Ovary (tissue), 7 donors: ENCODE results near the gene CHST2.

DNA sequence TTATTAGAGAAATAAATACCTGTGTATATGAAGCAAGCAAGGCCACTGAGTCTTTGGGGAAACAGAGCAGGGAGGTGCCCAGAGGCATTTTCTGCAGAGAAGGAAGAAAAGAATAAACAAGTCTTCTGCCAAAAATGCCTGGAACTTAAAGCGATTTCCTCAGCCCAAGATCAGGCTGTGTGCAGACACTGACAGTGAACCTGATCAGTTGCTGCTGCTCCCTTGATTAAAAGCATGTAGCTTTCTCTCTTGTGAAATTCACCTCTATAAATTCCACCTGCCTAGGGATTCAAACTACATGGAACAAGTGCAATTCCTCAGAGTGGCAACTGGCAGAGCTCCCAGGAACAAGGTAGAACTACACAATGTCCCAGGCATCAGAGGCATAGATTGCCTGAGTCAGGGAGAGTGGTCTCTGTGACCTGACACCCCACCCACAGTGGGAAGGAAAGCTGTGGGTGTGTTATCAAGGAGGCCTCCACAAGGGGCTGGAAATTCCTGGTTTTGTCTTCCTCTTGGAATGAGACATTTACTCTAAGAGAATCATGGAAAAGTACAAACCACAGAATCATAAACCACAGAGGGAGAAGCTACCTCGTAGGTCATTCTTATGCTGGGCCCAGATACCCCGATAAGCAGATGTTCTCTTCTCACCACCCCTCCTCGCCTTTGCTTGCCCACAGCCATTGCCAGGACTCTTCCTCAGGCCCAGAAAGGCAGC, 1.9 kb upstream of the ZBTB38 start:
- PRO-cap, 7 experiments: peak in 3 of 7 experiments; most common plus-strand start position 207 of the sequence (in 3); most common minus-strand start position 441 of the sequence (in 1)
- RAMPAGE, long total RNA, 2 experiments: no peak in any of the 2 experiments

DNA sequence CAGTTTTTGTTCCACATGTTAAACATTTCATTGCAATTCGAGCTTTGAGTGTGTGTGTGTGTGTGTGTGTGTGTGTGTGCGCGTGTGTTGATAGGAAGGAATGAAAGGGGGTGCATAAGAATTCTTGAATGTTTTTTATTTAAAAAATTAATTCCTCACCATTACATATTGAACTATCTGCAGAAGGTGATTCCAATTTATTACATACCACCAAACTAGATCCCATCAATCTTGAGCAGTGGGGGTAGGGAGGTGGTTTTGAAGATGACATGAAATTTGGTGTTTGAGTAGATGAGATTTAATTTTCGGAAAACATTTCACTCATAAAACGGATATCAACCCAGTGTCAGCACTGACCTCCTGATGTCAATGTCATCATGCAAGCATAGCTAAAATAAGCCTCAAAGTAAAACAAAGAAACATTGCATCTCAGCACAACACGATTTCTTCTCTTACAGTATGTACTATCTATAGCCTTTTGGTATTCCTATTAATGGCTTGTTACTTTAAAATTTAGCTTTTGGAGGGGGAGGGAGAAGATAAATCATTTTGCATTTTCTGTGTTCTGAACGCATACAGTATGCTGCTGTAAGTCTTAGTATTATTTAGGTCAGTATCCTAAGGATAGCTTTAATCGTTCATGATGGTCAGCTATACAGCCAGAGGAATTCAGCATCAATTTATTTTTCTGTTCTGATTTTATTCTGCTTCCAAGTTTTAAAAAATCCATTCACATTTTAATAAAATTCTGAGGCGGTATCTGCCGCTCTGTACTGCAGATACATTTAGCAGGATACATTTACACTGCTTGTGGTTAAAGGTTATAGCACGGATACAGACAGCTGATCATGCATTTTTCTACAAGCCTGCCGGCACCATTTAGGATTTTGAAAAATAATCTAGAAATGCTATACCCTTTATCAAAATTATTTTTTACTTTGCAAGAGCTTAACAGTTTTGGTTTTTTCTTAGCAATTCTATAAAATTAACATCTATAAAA, 17.6 kb downstream of the ZBTB38 start:
- PRO-cap, 7 experiments: no peak in any of the 7 experiments
- RAMPAGE, long total RNA, 2 experiments: no peak in any of the 2 experiments

DNA sequence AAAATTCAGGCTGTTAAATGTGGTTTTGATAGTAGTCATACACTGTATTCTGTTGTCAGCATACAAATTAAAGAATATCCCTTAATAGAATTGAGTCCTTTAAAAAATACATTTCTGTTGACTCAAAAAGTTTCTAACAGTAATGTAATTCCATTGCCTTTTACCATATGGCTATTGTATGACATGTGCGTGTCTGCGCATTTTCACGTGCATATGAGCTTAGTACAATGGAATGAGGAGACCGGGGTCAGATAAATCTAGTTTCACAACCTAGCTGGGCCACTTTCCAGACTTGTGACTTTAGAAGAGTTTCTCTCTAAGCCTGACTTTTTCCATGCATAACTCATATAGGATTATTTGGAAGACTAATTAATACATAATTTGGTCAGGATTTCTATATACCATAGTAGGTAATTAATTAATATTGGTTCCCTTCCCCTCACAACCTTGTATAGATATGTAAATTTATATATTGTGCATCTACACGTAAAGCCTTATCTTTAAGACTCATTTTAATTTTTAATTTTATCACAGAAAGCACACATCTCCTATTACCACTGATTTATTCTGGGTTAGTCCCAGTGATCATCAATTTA, 38.8 kb downstream of the ZBTB38 start:
- PRO-cap, 7 experiments: no peak in any of the 7 experiments
- RAMPAGE, long total RNA, 2 experiments: no peak in any of the 2 experiments

GRCh38 chr3:141489622-141490071, 2.8 kb downstream of the RASA2 start:
- PRO-cap, 7 experiments: no peak in any of the 7 experiments
- RAMPAGE, long total RNA, 2 experiments: no peak in any of the 2 experiments

DNA sequence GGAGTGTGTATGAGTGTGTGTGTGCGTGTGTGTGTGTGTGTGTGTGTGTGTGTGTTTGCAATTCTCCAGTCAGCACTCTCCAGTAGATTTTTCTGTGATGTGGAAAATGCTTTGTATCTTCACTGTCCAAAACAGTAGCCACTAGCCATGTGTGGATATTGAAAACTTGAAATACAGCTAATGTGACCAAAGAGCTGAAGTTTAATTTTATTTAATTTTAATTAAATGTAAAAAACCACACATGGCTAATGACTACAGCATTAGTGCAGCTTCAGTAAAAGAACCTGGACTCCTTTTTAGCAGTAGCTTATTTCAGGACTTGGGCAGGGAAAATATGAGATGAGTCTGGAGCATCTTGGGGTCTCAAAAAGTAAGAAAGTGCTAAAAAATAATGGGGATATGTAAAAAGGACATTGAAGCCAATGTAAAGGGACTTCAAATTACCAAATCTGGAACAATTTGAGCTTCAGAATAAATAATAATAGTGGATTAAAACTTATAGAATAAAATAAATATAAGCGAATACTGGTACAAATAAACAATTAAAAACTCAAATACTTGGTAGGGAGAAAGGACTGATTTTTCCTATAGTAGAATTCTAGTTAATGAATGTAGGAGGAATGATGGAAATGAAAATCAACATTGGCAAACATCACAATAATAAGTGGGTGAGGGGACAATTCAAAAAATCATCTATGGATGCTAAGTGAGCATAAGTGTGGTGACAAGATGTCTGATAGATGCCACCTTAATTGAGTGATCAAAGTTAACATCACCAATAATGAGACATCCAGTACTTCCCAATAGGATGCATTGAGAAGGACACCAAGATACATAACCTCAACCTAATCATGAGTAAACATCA, 62.9 kb downstream of the RASA2 start:
- PRO-cap, 7 experiments: no peak in any of the 7 experiments
- RAMPAGE, long total RNA, 2 experiments: no peak in any of the 2 experiments

- PRO-cap, 7 experiments: peak in 2 of 7 experiments; most common minus-strand start chr3:141664075 (in 2)
- RAMPAGE, long total RNA, 2 experiments: no peak in any of the 2 experiments
These were observed 74.1 kb upstream of the RNF7 start for GRCh38 chr3:141663945-141664371.

- PRO-cap, 7 experiments: peak in 7 of 7 experiments; most common minus-strand start chr3:141738120 (in 4)
- RAMPAGE, long total RNA, 2 experiments: no peak in any of the 2 experiments
These were observed 261 bp upstream of the RNF7 start for GRCh38 chr3:141737922-141738151.

DNA sequence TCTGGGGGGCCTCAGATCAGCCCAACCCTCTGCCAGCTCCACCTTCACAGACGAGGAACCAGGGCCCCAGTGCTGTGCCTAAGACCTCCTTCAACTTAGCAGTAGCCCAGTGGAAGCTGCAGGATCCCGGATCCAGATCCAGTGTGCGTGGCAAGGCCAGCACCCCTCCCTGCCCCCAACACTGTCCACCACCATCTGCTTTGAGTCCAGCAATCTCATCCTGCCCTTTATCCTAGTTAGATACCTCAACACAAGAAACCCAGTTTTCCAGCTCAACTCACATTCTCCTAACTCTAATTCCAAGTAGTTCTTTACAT, 201 bp downstream of the GRK7 start:
- PRO-cap, 7 experiments: no peak in any of the 7 experiments
- RAMPAGE, long total RNA, 2 experiments: no peak in any of the 2 experiments

DNA sequence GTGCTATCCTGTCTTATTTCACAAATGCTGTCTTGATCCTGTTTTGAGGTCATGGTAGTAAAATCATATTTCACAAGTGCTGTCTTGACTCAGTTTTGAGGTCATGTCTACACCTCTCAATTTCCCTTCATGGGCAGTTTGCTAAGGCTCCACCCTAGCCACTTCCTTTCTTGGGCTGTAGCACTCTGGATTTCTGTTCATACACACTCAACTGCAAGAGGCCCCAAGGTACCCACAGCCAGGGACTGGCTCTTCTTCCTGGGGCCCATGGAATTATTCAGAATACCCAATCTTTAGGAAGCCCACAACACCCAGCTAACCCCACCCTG, 45.1 kb upstream of the GK5 start:
- PRO-cap, 7 experiments: no peak in any of the 7 experiments
- RAMPAGE, long total RNA, 2 experiments: no peak in any of the 2 experiments

DNA sequence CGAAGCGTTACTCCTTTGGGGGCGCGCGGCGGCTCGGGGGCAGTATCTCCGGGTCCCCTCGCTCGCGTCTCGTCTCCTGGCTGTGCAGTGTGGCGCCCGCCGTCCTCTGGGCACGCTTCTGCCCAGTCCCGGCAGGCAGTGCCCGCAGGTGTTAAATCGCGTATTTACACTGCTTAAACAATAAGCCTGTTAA, 268 bp downstream of the PLS1 start:
- PRO-cap, 7 experiments: no peak in any of the 7 experiments
- RAMPAGE, long total RNA, 2 experiments: no peak in any of the 2 experiments

- PRO-cap, 7 experiments: no peak in any of the 7 experiments
- RAMPAGE, long total RNA, 2 experiments: no peak in any of the 2 experiments
These were observed 897 bp upstream of the U2SURP start for GRCh38 chr3:143000466-143000880.

DNA sequence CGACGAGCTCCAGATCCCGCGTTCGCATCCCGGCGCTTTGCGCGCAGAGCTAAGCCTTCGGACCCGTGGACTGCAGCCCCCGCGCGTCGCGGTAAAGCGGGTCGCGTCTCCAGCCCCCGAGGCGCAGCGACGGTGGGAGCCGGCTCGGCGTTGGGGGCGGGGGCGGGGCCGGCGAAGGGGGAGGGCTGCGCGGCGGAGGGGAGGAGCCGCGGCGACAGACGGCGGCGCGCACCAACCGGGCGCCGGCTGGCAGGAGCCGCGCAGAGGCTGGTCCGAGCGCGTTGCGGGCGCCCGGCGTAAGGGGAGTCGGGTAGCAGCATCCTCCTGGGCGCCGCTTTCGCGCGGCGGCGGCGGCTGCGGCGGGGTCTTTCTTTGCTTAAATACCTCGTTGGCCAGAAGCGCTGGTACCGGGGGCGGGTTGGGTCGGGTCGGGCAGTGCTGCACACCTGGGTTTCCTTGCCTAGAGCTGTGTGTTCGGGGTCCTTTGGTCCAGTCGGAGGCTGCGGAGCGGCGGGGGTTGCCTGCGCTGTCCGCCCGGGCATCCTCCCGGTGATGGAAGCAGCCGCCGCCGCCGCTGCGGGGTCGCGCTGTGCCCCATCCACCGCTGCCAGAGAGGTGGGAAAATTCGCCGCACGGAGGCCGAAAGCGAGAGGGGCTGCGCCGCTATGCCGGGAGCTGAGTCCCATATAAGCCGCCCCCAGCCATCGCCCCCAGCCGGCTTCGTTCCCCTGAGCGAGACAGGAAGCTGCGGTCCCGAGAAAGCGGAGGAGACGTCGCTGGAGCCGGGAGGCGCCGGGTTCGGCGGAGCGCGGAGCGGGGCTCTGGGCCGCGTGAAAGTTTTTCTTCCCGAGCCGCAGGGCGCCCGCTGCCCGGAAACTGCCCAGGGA, at the start of gene CHST2:
TSS of gene CHST2 (plus strand) at position 261 of the 887 bp plus-strand sequence.
- PRO-cap, 7 experiments: peak in 7 of 7 experiments; most common plus-strand start position 263 of the sequence (in 3); most common minus-strand start position 152 of the sequence (in 5)
- RAMPAGE, long total RNA, 2 experiments: no peak in any of the 2 experiments

GRCh38 chr3:143139696-143140222, 20.2 kb downstream of the CHST2 start:
- PRO-cap, 7 experiments: no peak in any of the 7 experiments
- RAMPAGE, long total RNA, 2 experiments: no peak in any of the 2 experiments

- PRO-cap, 7 experiments: no peak in any of the 7 experiments
- RAMPAGE, long total RNA, 2 experiments: no peak in any of the 2 experiments
These were observed 96.6 kb downstream of the SLC9A9 start for GRCh38 chr3:143751369-143752279.

- PRO-cap, 7 experiments: no peak in any of the 7 experiments
- RAMPAGE, long total RNA, 2 experiments: no peak in any of the 2 experiments
These were observed 45.3 kb downstream of the PLOD2 start for GRCh38 chr3:146115458-146116214.

GRCh38 chr3:146156129-146157372, 4.4 kb downstream of the PLOD2 start:
- PRO-cap, 7 experiments: peak in 1 of 7 experiments; most common plus-strand start chr3:146157183 (in 1); most common minus-strand start chr3:146157187 (in 1)
- RAMPAGE, long total RNA, 2 experiments: no peak in any of the 2 experiments

DNA sequence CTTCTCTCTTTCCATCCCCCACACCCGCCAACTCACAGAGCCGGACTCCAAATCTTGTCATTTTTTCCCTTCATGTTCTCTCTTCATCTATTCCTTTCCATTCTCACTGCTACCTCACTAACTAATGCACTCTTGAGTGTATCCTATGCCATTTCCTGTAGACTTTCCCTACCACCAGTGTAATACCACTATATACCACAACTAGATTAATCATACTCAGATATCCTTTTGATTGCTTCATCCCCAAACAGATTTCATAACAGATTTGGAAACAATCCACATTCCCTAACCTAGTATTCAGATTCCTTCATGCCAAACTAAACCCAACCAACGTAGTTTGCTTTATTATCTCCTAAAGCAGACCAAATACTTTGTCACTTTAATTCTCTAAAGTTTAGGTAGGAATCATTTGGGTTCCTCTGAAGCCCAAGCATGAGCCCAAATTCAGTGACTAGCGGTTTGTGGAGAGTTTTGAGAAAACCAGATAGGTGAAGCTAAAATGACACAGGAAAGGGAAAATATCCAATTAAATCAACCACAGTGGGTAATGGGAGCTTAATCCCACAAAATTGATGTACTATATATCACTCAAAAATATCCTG, 2.7 kb upstream of the PLOD2 start:
- PRO-cap, 7 experiments: no peak in any of the 7 experiments
- RAMPAGE, long total RNA, 2 experiments: no peak in any of the 2 experiments

- PRO-cap, 7 experiments: no peak in any of the 7 experiments
- RAMPAGE, long total RNA, 2 experiments: no peak in any of the 2 experiments
These were observed 26.3 kb downstream of the PLSCR1 start for GRCh38 chr3:146518009-146518629.

GRCh38 chr3:147369308-147370042, 36.9 kb downstream of the ZIC4 start:
- PRO-cap, 7 experiments: no peak in any of the 7 experiments
- RAMPAGE, long total RNA, 2 experiments: no peak in any of the 2 experiments

- PRO-cap, 7 experiments: no peak in any of the 7 experiments
- RAMPAGE, long total RNA, 2 experiments: no peak in any of the 2 experiments
These were observed 15.4 kb downstream of the ZIC4 start for GRCh38 chr3:147390704-147391627.